ENCODE measurements around a stretch of chr3.

DNA sequence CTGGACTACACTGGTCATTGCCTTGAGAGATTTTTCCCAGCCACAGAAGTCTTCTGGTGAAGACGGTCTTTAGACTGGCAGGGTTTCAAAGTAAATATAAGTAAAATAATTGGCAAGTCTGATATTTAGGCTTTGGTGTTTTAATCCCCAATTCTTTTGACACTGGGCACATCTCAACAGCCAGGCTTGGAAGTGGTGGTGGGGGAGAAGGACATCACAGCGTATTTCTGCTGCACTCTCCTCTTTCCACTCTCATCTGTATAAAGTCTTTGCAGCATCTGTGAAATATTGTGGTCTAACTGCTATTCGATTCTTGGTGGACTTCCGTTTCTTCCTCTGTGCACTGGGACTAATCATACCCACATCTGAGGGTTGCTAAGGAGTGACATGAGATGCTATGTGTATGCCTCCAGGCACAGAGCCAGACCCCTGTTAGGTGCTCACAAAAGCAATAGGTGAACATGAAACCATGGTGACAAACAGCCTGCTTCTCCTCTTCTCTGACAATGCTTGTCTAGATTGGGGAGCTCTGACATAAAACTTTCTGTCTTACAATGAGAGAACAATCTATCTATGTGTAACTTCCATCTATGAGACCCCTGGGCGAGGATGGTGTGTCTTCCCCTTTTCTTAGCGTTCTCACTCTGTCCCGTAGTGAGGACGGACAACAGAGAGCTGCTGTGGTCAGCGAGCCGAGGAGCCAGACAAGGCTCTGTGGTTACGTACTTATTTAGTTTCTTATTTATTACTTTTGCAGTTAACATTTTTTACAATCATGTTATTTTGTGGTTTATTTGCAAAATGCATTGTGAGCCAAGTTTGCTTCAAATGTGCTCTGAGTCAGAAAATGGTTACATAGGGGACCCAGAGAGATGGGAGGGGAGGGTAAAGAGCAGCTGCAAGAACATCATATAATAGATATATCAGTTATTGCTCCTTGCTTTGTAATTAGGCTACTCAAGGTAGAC lies 196.8 kb upstream of the TPRG1 start:
- RRBS: no CpG with 5 or more reads among the region's 11 CpGs

DNA sequence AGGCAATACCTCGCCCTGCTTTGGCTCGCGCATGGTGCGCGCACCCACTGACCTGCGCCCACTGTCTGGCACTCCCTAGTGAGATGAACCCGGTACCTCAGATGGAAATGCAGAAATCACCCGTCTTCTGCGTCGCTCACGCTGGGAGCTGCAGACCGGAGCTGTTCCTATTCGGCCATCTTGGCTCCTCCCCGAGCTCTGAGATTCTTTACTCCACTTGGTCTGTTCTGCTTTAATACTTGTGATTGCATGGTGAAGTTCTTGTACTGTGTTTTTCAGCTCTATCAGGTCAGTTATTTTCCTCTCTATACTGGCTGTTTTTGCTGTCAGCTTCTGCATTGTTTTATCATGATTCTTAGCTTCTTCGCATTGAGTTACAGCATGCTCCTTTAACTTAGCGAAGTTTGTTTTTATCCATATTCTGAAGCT lies 148.7 kb upstream of the TPRG1 start:
- RRBS: no CpG with 5 or more reads among the region's 16 CpGs

- RRBS: no CpG with 5 or more reads among the region's 2 CpGs
These were observed 51.7 kb upstream of the TPRG1 start for GRCh38 chr3:189119989-189120504.

DNA sequence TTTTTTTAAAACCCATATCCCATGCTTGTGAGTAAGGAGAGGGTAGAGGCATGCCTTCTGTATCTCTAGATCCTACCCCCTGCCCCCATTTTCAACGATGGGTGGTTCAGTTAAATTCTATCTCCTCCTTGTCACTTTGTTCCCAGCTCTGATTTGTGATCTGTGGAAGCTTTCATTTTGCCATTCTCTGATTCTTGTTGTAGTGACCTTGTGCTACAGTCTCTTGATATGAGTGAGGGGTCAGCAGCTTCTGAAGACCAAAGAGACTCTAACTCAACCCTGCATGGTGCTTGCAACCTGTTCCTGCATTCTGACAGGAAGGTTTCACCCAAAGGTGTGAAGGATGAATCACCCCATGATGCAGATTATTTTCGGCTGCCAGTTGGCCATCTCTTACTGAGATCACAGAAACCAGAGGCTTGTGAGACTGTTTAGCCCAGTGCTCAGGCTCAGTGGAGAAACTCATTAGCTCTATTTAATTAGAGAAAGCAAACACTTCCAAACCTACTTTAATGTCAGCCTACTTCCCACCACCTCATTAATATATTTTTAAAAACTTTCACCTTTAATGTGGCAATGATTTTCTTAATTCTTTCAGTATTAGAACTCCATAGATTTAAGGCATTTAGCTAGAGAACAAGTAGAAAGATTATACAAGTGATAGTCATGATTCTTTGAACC lies 29.3 kb upstream of the TPRG1 start:
- RRBS: no CpG with 5 or more reads among the region's 2 CpGs

- RRBS: no CpG with 5 or more reads among the region's 5 CpGs
These were observed 14.4 kb downstream of the TPRG1 start for GRCh38 chr3:189186071-189186653.

GRCh38 chr3:189392839-189393362 lies 221.1 kb downstream of the TPRG1 start:
- RRBS: no CpG with 5 or more reads among the region's 2 CpGs

GRCh38 chr3:189937242-189938015 lies 183.3 kb downstream of the P3H2 start:
- RRBS: no CpG with 5 or more reads among the region's 5 CpGs

DNA sequence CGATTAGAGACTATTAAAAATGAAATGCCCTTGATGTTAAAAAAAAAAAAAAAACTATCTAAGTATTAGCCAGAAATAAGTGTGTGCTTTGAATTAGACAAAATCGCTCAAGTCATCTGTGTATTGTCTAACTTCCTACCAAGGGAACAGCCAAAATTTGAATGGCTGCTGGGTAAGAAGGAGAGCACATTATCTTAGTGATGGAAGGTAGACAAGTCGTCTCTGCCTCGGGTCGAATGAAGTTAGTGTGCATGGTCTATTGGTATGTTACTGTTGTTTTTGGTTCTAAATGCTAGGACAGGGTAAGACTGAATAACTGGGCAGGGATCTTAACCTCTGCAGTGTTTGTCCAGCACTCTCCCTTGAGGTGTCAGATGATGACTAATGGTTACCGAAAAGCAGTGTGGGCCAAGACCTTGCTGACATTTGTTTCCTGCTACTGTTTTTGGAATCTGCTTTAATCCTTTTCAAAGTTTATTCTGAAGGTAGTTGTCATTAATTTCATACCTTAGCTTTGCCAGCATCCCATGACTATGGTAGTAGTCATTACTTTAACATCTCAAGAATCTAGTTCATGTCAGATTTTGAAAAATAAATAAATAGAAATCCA lies 117.1 kb downstream of the P3H2 start:
- RRBS: no CpG with 5 or more reads among the region's 6 CpGs

GRCh38 chr3:190038021-190038580 lies 82.6 kb downstream of the P3H2 start:
- RRBS: no CpG with 5 or more reads among the region's 4 CpGs

- RRBS: no CpG with 5 or more reads among the region's 3 CpGs
These were observed 3.3 kb upstream of the P3H2 start for GRCh38 chr3:190124035-190124454.

- RRBS: no CpG with 5 or more reads among the region's 12 CpGs
These were observed 851 bp upstream of the CLDN1 start for GRCh38 chr3:190322836-190323757.

- RRBS: no CpG with 5 or more reads among the region's 3 CpGs
These were observed 8.0 kb downstream of the IL1RAP start for GRCh38 chr3:190521896-190522321.

DNA sequence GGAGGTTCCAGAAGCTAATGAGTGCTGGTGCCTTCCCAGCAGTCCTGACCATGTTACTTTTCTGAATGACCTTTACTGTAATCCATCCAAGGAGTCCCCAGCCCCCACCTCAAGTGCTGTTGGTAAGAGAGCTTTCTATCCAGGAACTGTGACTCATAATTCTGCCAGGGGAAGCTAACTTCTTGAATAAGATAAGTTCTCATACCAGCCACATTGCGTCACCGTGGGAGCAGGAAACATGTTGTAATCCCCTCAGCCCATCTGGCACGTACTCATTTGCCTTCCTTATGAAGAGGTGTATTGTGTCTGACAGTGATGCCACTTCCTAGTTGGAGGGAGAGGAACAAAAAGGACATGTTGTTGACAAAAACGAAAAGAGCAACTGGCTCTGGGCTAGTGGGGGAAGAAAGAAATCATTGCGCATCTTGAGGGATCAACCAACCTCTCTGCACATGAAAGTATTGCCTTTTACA lies 52.5 kb downstream of the IL1RAP start:
- RRBS: no CpG with 5 or more reads among the region's 5 CpGs

GRCh38 chr3:190641470-190642037 lies 127.7 kb downstream of the IL1RAP start:
- RRBS: no CpG with 5 or more reads among the region's 5 CpGs

DNA sequence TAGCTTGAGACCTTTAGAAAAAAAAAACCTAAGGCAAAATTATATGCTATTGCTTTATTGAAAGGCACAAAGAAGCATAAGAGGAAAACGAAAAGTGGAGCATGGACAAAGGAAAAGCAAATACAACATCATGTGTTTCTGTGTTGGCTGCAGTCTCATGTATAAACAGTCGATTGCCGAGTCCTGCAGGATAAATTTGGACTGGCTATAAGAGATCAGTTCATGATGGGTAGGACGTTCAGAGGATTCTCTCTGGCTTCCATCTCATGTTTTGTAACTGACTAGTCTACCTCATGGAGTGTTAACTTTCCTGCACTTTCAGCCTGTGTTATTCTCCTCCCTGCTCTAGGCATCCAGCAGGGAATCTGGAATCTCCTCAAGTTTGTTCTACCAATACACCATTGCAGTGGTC lies 21.8 kb upstream of the CCDC50 start:
- RRBS: no CpG with 5 or more reads among the region's 4 CpGs

DNA sequence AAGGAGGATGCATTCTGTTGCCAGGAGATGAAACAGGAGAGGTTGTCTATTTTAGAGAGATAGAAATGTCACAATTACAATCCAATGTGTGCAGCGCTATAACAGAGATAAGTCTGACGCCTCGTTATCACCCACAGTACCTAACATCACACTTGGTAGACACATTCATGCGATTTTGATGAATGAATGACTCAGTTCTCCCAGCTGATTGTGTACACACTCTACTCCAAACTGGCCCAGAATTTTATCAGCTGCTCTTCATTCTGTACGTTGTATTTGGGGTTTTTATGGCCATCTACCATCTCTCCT lies 576 bp upstream of the CCDC50 start:
- RRBS: no CpG with 5 or more reads among the region's 5 CpGs

- RRBS: no CpG with 5 or more reads among the region's 14 CpGs
These were observed 412 bp downstream of the UTS2B start for GRCh38 chr3:191329920-191330308.

DNA sequence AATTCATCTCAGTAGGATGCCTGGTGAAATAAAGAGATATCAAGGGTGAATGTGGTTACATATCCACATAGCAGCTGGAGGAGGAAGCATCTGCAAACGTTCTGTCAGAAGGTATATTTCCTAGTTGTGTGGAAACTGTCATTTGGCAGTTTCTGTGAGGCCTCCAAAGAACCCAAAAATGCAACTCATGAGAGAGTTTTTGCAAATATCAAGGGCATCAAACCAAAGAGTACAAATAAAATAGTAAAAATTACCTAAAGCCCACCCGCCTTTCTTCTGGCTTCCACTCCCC lies 547.7 kb downstream of the PYDC2 start:
- RRBS: no CpG with 5 or more reads among the region's 2 CpGs